ENCODE results near the genes CPLX1 and TMEM175.

- PRO-cap = no peak
Measured at GRCh38 chr4:125147-125731, 938 bp downstream of the ZNF718 start.

GRCh38 chr4:467322-467896 is 31.5 kb downstream of the ZNF721 start:
- PRO-cap = no peak

GRCh38 chr4:577441-578412 is 1.6 kb upstream of the TMEM271 start:
- PRO-cap = no peak

DNA sequence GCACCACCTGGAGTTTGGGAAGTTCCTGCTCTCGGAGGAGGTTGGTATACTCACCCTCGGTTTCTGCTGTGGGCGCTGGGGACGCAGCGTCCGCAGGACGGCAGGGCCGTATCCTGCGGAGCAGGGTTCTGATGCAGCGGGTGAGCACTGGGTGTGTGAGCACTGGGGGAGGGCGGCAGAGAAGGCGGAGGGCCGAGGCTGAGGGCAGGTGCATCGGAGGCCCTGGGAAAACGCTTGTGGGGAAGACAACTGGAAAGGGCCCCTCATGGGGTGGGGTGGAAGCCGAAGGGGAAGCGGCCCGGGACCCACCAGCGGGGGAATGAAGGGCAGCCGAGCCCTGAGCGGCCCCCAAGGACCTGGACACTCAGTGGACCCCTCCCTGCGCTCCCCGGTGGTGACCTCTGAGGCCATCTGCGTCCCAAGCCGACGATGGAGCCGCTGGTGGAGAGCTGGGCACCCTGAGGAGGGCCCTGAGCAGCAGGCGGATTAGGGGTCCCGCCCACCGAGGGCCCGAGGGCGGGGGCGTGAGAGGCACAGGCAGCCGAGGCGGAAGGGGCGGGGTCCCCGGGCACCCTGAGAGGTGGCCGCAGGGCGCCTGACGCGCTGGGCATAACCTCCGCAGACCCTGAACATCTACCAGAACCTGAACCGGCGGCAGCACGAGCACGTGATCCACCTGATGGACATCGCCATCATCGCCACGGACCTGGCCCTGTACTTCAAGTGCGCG is 10.8 kb downstream of the ATP5ME start:
- PRO-cap = no peak

GRCh38 chr4:673188-674023 is 670 bp downstream of the ATP5ME start:
- PRO-cap = unidirectional peak, plus-strand start at chr4:673935

DNA sequence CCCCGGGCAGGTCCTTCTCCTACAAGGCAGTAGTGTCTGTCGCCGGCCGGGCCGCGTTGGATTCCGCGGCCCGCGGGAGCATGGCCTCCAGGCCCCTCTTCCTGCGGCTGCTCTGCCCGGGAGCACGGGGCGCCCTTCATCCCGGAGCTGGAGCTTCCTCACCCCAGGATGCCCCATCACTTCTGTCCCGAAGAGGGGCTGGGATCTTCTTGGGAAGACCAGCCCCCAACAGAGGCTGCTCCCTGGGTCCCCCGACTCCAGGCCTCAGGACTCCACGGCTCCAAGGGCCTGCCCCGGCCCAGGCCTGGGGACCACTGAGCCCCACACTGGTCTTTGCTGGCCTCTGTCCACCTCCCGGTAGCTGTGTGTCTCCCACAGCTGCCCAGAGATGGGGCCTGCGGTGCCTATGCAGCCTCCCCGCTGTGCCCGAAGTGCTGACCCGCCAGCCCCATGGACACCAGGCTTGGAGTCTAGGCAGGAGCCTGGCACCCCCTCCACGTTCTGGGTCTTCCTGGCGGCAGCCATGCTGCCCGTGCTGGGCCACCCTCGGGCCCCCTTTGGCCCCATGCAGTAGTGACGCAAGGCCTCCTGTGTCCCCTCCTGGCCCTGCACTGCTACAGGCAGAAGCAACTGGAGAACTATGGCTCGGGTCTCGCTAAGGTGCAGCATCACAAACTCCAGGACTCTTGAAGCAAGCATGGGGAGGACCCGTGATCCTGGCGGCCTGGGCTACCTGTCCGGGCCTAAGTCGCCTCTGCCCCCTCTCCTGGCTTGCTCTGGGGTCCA is 645 bp downstream of the MYL5 start:
- PRO-cap = bidirectional peak, plus-strand start at position 104 of the sequence, minus-strand start at position 114 of the sequence; unidirectional peak, minus-strand start at position 534 of the sequence

DNA sequence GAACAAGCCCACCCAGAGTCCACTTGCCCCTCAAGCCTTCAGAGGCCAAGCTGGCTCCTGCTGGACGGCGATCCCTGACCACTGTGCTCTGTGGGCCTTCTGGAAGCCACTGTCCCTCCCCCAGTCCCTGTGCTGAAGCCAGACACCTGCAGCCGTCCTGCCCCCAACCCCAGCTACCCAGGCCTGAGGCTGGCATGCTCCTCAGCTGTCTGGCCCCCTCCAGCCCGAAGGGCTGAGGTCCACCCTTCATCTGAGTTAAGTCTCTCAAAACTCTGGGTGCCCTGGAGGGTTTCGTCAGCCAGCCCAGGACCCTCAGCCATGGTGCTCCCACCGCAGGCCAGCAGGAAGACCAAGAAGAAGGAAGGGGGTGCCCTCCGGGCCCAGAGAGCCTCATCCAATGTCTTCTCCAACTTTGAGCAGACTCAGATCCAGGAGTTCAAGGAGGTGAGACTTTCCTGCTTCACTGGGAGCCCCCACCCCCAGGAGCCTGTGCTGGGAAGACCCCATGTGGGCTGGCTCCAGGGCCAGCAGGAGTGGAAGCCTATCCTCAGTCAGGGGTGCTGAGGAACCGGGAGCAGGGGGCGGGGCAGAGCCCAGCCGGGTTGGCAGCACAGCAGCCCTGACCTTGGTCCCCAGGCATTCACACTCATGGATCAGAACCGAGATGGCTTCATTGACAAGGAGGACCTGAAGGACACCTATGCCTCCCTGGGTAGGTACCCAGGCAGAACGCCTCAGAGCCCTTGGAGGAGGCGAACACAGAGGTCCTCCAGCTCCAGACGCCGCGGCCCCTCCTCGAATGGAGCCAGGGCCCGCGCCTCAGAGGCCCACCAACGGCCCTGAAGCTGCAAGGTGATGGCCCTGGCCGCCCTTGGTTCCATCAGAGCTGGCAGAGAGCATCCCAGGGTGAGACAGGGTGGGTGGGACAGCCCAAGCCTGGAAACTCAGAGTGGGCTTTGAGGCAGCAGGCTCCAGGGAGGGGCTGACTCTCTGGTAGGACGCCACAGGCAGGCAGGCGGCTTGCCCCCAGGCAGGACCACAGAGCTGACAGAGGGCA is 4.3 kb downstream of the MYL5 start:
- PRO-cap = no peak

DNA sequence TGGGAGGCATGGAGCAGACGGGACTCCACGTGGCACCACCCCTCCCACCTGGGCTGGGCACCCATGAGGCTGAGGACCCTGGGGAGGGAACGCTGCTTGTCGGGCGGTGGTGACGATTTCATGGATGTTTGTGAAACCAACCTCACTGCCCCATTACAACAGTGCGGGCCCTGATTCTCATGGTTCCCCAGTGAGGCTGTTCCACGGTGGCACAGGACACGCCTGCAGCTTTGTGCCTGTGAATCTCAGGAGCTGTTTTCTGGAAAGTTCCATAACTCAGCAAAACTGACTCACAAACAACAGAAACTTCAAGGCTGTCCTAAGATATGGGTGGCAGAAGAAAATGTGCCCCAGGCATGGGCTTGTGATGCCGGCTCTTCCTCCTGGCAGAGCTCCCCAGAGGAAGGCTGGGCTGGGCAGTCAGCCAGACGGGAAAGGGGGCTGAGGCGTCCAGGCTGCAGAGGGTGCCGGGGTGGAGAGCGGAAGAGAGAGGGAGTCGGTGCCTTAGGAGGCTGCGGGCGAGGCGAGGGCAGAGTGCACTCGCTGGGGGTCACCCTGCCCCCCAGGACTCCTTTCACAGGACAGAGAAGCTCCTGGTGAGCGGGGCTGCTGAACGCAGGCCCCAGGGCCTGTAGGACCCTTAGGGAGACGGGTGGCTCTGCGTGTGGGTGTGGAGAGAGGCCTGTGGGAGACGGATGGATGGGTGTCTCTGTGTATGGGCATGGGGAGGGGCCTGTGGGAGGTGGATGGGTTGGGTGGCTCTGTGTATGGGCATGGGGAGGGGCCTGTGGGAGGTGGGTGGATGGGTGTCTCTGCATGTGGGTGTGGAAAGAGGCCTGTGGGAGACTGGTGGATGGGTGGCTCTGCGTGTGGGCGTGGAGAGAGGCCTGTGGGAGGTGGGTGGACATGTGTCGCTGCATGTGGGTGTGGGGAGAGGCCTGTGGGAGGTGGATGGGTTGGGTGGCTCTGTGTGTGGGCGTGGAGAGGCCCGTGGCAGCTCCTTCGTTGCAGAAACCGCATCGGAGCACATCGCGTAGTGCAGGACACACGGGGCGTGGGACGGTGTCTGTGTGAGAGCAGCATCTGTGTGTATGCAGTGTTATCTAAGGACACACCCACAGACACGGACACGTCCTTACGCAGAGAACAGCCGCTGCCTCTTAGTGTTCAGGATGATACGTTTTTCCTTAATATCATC is 15.8 kb downstream of the PCGF3 start:
- PRO-cap = no peak

GRCh38 chr4:750889-751403 is 45.3 kb downstream of the PCGF3 start:
- PRO-cap = no peak

- PRO-cap = no peak
Measured at GRCh38 chr4:752150-752829, 46.7 kb downstream of the PCGF3 start.

- PRO-cap = no peak
Measured at GRCh38 chr4:759708-760201, 54.1 kb downstream of the PCGF3 start.

DNA sequence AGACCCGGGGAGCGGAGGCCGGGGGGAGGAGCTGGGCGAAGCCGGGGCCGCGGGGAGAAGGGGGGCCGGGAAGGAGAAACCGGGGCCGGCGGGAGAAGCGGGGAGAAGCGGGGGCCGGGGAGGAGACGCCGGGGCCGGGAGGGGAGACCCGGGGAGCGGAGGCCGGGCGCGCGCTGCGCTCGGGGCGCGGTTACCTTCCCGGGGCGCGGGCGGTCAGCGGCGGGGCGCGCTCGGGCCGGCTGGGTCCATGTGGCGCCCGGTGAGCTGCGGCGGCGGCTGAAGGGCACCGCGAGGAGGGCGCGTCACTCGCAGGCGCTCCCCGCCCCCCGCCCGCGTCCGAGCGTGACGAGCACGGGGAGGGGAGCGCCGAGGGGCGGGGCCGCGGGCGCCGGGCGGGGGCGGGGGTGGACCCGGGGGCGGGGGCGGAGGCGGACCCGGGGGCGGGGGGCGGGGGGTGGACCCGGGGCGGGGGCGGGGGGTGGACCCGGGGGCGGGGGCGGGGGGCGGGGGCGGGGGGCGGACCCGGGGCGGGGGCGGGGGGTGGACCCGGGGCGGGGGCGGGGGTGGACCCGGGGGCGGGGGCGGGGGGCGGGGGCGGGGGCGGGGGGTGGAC is at the start of gene CPLX1:
Gene CPLX1, minus strand, starts transcription at position 278 of the 613 bp plus-strand sequence.
- PRO-cap = unidirectional peak, minus-strand start at position 278 of the sequence

- PRO-cap = no peak
Measured at GRCh38 chr4:890749-891087, 41.4 kb downstream of the GAK start.

DNA sequence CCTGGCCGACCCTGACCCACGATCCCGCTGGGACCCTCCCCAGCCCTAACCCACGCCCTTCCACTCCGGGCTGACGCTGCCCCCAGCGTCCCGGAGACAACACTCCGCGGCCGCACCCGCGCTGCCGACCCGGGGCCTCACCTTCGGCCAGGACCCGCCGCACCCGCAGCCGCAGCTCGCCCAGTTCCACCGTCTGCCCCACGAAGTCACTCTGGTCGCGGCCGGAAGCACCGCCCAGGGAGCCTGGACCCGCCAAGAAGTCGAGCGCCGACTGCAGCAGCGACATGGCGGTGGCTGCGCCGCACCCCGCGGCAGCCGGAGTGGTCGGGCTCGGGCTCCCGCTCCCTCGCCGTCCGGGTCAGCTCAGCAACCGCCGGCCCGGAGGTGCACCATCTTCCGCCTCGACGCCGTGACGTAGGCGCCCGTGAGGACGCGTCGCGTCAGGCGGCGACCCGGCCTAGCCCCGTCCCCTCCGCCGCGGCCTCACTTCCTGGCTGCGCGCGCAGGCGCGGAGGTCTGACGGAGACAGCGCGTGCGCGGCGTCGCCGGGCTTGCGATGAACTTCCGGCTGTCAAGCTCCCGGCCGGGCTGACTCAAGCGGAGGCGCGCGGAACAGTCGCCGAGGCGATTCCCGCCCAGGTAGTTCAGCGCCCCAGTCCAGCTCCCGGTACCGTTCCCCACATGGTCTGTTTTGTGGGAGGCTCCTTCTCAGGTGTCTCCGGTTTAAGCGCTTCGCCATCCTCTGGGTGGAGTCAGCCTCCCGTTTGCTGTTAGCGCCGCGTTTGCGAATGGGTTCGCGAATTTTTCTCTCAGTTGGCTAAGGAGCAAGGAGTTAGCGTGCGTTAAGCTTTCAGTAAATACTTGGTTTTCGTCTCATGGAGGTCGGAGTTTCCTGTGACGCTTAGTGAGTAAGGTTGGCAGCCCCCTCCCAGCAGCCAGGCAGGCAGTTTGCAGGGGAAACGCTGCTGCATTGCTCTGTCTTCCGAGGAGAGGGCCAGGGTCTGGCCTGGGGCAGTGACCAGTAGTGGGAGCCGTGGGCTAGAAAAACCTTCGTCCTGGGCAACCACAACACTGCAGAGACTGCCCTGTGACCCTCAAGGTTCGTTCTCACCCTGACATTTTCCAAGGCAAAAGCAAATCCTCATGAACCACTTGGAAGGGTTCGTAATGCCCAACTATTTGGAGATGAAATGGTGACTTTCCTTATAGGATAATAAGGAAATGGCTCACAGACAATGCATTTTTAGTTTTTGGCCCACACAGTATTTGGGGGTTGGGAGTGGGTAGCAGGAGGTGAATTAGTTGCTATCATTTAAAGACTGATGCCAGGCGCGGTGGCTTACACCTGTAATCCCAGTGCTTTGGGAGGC is at the start of gene TMEM175:
Gene TMEM175, plus strand, starts transcription at position 559 of the 1,370 bp plus-strand sequence.
- PRO-cap = bidirectional peak, plus-strand start at position 574 of the sequence, minus-strand start at position 416 of the sequence

- PRO-cap = no peak
Measured at GRCh38 chr4:995449-996057, 2.3 kb upstream of the SLC26A1 start.

DNA sequence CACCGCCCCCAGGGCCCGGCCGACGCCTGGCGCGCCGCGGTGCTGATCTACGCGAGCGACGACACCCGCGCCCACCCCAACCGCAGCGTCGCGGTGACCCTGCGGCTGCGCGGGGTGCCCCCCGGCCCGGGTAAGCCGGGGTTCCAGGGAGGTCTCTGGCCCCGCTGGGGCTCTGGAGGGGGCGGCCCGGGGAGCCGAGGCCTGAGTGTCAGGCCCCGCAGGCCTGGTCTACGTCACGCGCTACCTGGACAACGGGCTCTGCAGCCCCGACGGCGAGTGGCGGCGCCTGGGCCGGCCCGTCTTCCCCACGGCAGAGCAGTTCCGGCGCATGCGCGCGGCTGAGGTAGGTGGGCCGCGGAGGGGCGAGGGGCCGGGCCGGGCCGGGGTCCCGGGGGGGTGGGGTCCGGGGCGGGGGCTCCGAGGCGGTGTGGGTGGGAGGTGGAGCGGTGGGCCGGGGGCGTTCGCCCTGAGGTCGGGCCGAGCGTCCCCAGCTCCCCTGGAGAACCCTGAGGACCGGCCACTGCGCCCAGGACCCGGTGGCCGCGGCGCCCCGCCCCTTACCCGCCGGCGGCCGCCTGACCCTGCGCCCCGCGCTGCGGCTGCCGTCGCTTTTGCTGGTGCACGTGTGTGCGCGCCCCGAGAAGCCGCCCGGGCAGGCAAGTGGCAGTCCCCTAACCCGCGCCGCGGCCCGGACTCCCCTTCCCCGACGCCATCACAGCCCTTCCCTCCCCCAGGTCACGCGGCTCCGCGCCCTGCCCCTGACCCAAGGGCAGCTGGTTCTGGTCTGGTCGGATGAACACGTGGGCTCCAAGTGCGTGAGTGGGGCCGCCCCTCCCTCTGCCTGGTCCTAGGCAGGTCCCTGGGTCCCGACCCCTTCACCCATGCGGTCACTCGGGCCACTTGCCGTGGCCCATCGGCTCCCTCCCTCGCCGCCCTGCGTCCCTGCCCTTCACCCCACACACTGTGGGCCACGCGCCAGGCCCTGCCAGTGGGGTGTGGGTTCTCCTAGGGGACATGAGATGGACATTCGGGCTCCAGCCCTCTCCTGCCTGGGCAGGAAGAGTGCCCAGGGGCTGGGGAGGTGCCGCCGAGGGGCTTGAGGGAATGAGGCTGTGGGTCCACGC is 8.2 kb upstream of the FGFRL1 start:
- PRO-cap = no peak

DNA sequence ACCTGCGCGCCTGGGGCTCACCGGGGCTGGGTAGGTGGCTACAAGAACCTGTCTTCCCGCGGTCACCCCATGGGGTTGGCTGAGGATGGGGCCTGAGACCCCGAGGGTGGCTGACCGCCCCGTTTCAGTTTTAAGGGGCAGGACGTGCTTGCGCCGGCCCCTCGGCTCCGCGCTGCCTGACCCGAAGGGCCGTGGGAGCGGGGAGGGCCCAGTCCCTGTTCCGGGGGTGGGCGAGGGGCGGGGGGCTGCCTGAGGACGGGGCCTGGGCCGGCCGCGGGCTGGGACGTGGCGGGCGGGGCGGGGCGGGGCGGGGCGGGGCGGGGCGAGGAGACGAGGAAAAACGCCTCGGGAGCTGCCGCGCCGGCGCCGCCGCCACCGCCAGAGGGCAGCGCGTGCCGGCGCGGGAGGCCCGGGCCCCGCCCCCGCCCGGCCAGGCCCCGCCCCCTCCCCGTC is 2.0 kb upstream of the FGFRL1 start:
- PRO-cap = bidirectional peak, plus-strand start outside the sequence, minus-strand start at position 293 of the sequence

- PRO-cap = no peak
Measured at GRCh38 chr4:1025176-1025805, 13.9 kb downstream of the FGFRL1 start.

- PRO-cap = no peak
Measured at GRCh38 chr4:1127947-1128256, 14.5 kb upstream of the RNF212 start.

GRCh38 chr4:1160194-1160725 is 12.1 kb downstream of the SPON2 start:
- PRO-cap = no peak